ENCODE measurements around a stretch of chr6.

- PRO-cap, 3 experiments, result no peak in any of the 3 experiments
- RAMPAGE, long total RNA, 4 experiments, result no peak in any of the 4 experiments
- RRBS, result no CpG with 5 or more reads among the region's 8 CpGs
These were observed 140.4 kb downstream of the TMEM242 start for GRCh38 chr6:157182925-157183376.

DNA sequence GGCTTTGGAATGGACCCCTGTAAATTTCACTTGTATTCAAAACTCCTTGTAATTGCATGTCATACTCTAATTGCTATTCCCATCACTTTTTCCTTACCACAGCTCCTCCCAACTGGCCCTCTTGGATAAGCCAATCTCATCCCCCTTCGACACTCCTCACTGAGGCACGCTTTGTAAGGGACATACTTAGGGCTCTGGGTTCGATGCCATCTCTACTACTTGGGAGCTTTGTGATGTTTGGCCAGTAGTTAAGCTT lies 1.4 kb upstream of the ZDHHC14 start:
- PRO-cap, 3 experiments, result no peak in any of the 3 experiments
- RAMPAGE, long total RNA, 4 experiments, result no peak in any of the 4 experiments
- RRBS, result no CpG with 5 or more reads among the region's 3 CpGs

- PRO-cap, 3 experiments, result no peak in any of the 3 experiments
- RAMPAGE, long total RNA, 4 experiments, result no peak in any of the 4 experiments
- RRBS, result no CpG with 5 or more reads among the region's 28 CpGs
These were observed 173.0 kb upstream of the SNX9 start for GRCh38 chr6:157649769-157650628.

DNA sequence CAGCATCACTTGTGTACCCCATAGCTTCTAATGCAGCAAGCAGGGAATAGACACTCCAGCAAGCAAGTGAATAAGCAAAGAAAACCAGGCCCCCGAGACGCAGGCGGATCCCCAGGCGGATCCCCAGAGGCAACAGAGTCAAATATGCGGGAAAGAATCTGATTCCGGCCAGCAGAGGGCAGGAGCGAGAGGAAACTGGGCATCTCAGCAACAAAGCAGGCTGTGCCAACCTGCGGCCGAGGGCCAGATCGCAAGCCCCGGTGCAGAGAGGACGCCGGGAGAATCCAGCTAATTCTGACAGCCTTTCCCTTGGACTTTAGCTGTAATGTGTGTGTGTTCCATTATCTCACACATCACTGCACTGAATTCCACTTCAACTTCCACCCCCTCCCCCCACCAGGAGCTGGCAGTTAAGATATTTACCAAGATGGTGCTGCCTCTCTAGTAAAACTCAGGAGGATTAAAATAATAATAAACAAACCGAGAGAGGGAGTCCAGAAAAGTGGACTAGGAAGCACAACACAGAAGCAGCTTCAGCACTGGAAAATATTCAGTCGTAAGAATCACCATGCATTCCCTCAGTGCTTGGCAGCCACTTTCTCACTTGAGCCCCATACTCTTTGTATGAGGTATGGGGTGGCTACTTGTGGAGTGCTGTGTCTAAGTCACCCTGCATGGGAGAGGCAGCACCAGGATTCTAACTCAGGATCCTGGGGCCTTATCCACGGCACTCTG lies 66.2 kb upstream of the SNX9 start:
- PRO-cap, 3 experiments, result peak in 1 of 3 experiments; most common plus-strand start position 246 of the sequence (in 1); most common minus-strand start position 146 of the sequence (in 1)
- RAMPAGE, long total RNA, 4 experiments, result no peak in any of the 4 experiments
- RRBS, result 2% methylated on average over 6 of the region's 16 CpGs

DNA sequence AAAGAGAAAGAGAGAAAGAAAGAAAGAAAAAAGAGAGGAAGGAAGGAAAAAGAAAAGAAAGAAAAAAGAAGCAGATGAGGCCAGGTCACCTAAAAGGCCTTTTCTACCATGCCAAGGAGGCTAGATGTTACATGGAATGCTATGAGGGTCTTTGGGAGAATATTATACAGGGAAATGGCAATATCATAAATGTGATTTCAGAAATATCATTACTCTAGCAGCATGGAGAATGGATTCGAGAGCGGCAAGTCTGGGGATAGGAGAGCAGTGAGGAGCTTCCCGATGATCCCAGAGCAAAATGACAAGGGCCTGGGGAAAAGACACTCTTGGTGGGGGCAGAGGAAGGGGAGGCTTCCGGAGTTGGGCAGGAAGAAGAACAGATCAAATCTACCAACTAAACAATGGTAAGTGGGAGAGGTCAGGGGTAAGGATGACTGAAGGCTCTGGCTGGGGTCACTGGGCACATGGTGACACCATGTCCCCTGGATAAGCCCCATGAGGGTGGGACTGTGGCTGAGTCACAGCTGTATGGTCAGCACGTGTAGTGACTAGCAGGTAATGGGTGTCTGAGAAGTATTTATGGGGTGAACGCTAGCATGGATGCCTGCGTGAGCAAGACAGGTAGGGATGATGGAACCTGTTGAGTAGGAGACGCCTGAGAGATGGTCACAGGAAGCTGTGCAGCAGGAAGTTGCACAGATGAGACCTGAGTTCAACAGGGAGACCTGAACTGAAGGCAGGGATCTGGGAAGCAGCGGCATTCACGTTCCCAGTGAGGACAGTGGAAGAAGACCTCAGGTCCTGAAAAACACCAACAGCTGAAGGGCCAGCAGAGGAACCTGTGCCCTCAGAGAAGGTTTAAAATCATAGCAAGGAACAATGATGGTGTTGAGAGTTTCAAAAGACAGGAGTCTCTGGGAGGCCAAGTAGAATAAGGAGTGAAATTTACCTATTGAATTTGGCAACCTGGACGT lies 64.5 kb upstream of the SNX9 start:
- PRO-cap, 3 experiments, result peak in 1 of 3 experiments; most common minus-strand start position 300 of the sequence (in 1)
- RAMPAGE, long total RNA, 4 experiments, result no peak in any of the 4 experiments
- RRBS, result no CpG with 5 or more reads among the region's 11 CpGs

DNA sequence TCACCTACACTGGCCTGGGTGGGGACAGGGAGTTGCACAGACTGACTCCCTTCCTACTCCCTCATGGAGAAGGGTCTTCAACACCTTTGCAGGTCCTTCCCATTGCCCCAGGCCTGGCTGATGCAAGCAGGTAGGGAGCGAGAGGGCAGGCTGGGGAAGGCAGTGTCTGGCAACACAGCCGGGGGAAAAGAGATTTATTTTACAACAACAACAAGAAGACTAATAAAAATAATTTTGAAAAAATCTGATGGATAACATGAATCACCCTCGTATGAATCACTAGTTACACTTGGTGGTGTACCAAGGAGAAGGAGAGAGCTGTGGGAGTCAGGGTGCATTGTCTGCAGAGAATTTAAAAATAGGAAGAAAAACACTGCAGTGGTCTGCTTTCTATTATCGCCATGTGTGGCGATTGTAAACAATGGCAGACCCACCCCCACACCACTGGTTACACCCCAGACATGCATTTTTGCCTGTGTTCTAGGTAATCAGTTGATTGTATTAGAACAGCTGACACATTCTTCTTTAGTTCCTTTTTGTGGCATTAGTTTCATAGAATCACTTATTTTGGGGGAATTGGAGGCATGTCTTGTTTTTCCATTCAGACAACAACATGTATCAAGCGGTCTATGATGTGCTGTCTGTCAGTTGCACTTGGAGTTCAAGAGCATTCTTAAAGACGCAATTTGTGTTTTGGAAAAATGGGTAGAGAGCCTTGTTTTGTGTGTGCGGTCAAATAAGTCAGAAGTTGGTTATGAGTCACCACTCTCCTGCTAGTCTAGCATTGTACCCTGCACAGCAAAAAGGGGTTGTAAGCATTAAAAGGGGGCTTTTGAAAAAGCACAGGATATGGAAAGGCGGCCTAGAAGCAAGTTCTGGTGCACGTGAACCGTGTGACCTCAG lies 62.0 kb upstream of the SNX9 start:
- PRO-cap, 3 experiments, result no peak in any of the 3 experiments
- RAMPAGE, long total RNA, 4 experiments, result no peak in any of the 4 experiments
- RRBS, result no CpG with 5 or more reads among the region's 11 CpGs

DNA sequence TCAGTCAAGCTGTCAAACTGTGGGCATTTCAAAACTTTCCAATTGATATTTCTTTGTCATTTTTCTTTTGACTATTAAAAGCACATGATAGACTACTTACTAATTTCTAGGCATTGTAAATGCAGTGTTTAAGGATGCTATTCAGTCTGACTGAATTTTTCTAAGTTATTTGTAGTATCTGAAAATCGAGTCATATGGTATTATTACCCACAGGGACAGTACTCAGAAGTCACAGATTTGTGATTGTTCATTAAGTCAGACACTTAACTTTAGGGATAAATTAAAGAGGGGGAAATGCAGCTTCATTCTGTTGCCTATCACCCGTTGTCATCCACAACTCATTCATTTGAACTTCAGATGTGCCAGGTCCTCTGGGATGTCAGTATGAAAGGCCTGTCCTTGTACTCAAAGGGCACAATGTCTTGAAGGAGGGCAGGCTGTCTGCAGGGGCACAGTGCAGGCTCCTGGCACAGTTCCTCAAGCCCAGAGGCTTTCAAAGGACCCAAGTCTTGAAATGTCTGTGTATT lies 9.0 kb downstream of the SNX9 start:
- PRO-cap, 3 experiments, result no peak in any of the 3 experiments
- RAMPAGE, long total RNA, 4 experiments, result no peak in any of the 4 experiments
- RRBS, result no CpG with 5 or more reads among the region's 2 CpGs

- PRO-cap, 3 experiments, result no peak in any of the 3 experiments
- RAMPAGE, long total RNA, 4 experiments, result no peak in any of the 4 experiments
- RRBS, result no CpG with 5 or more reads among the region's 6 CpGs
These were observed 25.8 kb downstream of the SNX9 start for GRCh38 chr6:157848817-157849263.

DNA sequence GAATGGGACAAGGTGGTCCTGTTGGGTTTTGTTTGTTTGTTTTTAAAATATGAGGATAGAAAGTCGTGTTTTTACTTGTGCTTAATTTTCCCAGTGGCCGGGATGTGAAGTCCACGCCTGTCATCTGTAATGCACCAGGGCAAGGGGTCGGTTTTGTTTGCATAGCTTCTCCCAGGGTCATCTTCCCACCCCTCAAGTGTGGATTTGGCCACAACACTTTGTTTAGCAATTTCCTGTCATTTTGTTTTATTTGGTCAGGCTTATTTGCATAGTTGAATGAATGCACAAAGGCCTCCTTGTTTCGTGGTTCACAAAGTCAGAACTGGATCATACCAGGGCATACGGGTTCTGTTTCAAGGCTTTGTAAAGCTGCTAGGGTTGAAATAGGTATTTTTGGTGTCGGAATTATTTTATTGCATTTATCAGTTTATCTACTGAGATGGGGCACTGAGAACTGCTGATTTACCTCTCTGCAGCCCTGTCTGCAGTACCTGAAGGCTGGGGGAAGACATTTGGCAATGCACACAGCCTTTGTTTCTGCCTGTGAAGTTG lies 29.9 kb downstream of the SYNJ2 start:
- PRO-cap, 3 experiments, result no peak in any of the 3 experiments
- RAMPAGE, long total RNA, 4 experiments, result no peak in any of the 4 experiments
- RRBS, result no CpG with 5 or more reads among the region's 7 CpGs

GRCh38 chr6:158068810-158069422 lies 87.3 kb downstream of the SYNJ2 start:
- PRO-cap, 3 experiments, result peak in 1 of 3 experiments; most common minus-strand start chr6:158068975 (in 1)
- RAMPAGE, long total RNA, 4 experiments, result no peak in any of the 4 experiments
- RRBS, result no CpG with 5 or more reads among the region's 7 CpGs

DNA sequence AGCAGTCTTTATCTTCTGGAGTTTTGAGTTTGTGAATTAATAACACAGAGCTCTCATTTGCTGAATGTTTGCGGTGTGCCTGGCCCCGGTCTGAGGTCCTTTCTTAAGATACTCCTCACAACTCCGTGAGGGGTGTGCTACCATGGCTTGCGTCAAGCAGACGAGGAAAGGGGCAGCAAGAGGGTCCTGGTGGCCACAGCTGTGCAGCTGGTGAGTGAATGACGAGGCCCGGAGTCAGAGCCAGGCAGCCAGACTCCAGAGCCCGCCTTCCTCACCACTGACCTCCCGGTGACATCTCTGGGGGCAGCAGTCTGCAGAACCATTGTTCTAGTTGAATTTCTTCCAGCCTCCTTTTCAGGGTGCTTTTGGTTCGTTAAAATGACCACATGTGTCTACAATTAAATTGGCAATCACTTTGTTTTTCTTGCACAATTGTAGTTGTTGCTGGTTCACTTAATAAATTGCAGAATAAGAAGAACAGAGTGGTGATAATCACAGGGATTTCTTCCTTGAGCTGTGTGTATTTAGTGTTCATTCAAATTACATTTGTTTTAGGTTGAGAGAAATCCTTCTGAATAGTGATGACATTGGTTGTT lies 96.3 kb downstream of the TULP4 start:
- PRO-cap, 3 experiments, result no peak in any of the 3 experiments
- RAMPAGE, long total RNA, 4 experiments, result no peak in any of the 4 experiments
- RRBS, result 71% methylated on average over 3 of the region's 10 CpGs

DNA sequence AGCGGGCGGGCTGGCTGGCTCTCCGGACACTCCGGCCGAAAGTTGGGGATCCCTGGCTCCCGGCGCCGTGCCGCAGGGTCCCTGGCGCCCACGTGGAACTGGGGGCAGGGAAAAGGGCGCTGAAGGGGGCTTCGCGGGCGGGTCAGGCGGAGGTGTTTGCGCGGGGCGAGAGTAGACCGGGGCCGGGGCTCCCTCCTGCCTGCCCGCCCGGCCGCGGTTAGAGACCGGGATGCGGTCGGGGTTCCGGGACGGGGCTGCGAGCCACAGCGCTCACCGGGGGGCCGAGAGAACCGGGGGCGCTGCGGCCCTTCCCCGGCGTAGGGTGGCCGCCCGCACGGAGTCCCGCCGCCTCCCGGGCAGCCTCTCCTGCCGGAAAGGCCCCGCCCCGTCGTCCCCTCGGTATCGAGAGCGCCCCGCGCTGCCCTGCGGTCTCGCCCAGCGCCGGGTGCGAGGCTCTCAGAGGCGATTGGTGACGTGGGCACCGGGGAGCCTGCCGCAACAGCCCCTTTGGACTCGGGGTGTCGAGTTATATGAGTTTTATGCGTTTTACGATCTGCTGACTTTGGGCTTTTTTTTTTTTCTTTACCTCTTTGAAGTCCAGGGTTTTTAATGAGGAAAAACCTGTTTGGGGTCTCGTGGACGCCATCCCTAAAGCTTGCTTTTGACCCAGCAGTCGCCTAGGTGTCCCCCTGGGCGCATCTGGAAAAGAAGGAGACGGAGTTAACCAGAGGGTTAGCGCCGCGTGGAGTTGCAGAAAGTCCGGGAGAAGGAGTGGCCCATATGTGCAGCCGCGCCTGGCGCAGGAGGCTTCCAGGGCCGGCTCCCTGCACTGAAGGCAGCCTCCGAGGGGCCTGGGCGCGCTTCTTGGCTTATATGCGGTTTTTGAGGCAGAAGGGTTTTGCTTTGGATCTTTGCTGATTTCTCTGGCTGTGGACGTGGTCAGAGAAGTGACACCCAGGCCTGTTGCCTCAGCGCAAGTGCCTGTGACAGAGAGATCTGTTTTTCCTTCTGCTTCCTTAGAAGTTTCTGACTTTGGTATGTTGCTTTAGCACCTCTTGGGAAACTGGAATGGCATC lies 695 bp downstream of the TMEM181 start:
- PRO-cap, 3 experiments, result peak in 3 of 3 experiments; most common plus-strand start position 459 of the sequence (in 1); most common minus-strand start position 884 of the sequence (in 3)
- RAMPAGE, long total RNA, 4 experiments, result no peak in any of the 4 experiments
- RRBS, result 1% methylated on average over 29 of the region's 86 CpGs

- PRO-cap, 3 experiments, result no peak in any of the 3 experiments
- RAMPAGE, long total RNA, 4 experiments, result no peak in any of the 4 experiments
- RRBS, result no CpG with 5 or more reads among the region's 10 CpGs
These were observed 33.9 kb downstream of the DYNLT1 start for GRCh38 chr6:158610426-158611316.

- PRO-cap, 3 experiments, result no peak in any of the 3 experiments
- RAMPAGE, long total RNA, 4 experiments, result no peak in any of the 4 experiments
- RRBS, result no CpG with 5 or more reads among the region's 26 CpGs
These were observed 18.7 kb downstream of the DYNLT1 start for GRCh38 chr6:158625465-158626639.

GRCh38 chr6:158632989-158634108 lies 11.2 kb downstream of the DYNLT1 start:
- PRO-cap, 3 experiments, result no peak in any of the 3 experiments
- RAMPAGE, long total RNA, 4 experiments, result start-site peak on the plus strand in 1 of 4 experiments, at chr6:158633695-158633964 at its widest, 6 to 9 reads per replicate
- RRBS, result no CpG with 5 or more reads among the region's 15 CpGs

- PRO-cap, 3 experiments, result no peak in any of the 3 experiments
- RAMPAGE, long total RNA, 4 experiments, result no peak in any of the 4 experiments
- RRBS, result no CpG with 5 or more reads among the region's 9 CpGs
These were observed 2.1 kb upstream of the DYNLT1 start for GRCh38 chr6:158646537-158647219.

DNA sequence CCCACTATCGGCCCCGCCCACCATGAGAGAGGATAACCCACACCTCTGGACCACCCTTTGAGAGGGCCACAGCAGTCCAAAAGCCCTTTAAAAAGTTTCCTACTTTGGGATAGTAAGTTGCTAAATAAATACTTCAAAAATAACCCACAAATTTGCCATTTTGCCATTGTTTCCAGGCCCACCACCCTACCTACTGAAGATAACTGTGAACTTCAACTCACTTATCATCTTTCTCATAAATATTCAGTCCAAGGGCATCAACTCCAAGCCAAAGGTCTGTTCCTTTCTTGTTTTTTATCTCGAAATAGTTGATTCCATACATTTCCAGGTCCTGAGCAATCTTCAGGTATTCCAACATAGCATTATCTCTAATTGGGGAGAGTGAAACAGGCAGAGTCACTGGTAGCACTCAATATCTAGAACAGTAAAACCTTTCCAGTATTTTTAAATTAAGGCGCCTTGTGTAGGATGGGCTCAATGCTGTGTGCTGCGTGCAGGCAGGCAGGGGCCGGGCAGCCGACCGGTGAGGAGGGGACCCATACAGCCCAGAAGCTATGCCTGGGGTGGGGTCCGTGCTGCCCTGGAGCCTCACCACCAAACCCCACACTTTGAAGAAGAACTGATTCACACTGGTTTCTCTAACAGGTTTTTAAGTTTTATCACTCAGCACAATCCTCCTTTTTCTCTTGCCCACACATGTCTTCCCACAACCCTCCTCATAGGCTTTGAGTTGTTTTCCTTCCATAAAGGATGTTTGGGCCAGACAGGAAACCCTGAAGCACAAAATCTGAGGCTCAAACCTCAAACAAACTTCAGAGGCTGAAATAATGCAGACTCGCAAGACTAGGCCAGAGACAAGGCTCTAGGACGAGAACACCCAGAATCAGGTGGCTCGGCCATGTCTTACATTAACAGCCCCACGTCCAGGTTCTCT lies 35.6 kb downstream of the EZR start:
- PRO-cap, 3 experiments, result no peak in any of the 3 experiments
- RAMPAGE, long total RNA, 4 experiments, result start-site peak on the minus strand in 2 of 4 experiments, centred at positions 282 to 295 of the sequence, 216 to 588 reads per replicate
- RRBS, result no CpG with 5 or more reads among the region's 13 CpGs

- PRO-cap, 3 experiments, result peak in 1 of 3 experiments; most common plus-strand start chr6:158789530 (in 1); most common minus-strand start chr6:158789361 (in 1)
- RAMPAGE, long total RNA, 4 experiments, result no peak in any of the 4 experiments
- RRBS, result no CpG with 5 or more reads among the region's 11 CpGs
These were observed 29.8 kb downstream of the EZR start for GRCh38 chr6:158789190-158789905.

GRCh38 chr6:158796193-158796993 lies 22.8 kb downstream of the EZR start:
- PRO-cap, 3 experiments, result peak in 1 of 3 experiments; most common minus-strand start chr6:158796531 (in 1)
- RAMPAGE, long total RNA, 4 experiments, result no peak in any of the 4 experiments
- RRBS, result no CpG with 5 or more reads among the region's 8 CpGs

- PRO-cap, 3 experiments, result no peak in any of the 3 experiments
- RAMPAGE, long total RNA, 4 experiments, result no peak in any of the 4 experiments
- RRBS, result no CpG with 5 or more reads among the region's 10 CpGs
These were observed 48.2 kb upstream of the EZR start for GRCh38 chr6:158867107-158868093.